Vagina (tissue), 1 donor: ENCODE results near the genes CYB561A3, LRRC10B, FADS1 and BEST1.

DNA sequence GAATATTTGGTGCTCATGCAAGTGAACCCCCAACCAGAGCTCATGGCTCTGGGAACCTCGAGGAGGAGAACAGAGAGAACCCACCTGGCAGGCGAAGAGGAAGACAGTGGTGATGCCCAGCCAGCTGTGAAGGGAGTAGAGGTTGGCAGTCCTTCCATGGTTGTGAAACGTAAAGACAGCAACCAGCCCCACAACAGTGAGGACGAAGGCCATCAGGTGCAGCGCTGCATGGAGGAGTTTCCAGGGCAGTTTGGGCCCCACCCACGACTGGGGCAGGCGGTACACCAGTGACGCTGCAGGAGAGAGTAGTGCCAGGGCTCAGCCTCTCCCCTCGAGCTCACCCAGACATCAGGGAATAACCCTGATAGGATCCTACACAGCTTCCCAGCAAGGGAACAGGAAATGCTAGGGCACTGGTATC lies 8.0 kb downstream of the CYB561A3 start:
- PRO-cap, result no peak
- RAMPAGE, long total RNA, result no peak

GRCh38 chr11:61361348-61362533 lies at the start of gene CYB561A3:
Gene CYB561A3, minus strand, starts transcription at chr11:61361882.
- PRO-cap, result bidirectional peak, plus-strand start at chr11:61362043, minus-strand start at chr11:61361882; bidirectional peak, plus-strand start at chr11:61362361, minus-strand start at chr11:61362280
- RAMPAGE, long total RNA, result start-site peak on the plus strand at chr11:61362381-61362389, 26 reads

GRCh38 chr11:61472823-61473278 lies 8.1 kb upstream of the PPP1R32 start:
- PRO-cap, result no peak
- RAMPAGE, long total RNA, result no peak

DNA sequence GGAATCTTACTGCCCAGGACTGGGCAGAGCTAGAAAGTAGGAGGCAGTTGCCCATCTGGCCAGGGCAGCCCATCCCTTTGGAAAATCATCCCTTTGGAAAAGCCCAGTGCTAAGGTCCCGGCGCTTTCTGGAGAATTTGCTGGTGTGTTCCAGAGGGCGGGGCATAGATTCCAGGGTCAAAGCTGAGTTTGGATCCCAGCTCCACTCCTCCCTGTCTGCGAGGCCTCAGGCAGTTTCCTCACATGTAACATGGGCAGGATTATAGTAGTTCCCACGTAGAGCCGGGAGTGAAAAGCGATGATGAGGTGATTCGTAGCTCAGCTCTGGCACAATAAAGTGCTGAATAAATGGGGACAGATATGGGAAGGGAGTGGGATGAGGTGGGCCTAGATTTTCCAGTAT lies 3.8 kb upstream of the PPP1R32 start:
- PRO-cap, result no peak
- RAMPAGE, long total RNA, result no peak

- PRO-cap, result bidirectional peak, plus-strand start at chr11:61508749, minus-strand start at chr11:61508589
- RAMPAGE, long total RNA, result no peak
These were observed at the start of gene LRRC10B for GRCh38 chr11:61508386-61508895. Gene LRRC10B, plus strand, starts transcription at chr11:61508749.

DNA sequence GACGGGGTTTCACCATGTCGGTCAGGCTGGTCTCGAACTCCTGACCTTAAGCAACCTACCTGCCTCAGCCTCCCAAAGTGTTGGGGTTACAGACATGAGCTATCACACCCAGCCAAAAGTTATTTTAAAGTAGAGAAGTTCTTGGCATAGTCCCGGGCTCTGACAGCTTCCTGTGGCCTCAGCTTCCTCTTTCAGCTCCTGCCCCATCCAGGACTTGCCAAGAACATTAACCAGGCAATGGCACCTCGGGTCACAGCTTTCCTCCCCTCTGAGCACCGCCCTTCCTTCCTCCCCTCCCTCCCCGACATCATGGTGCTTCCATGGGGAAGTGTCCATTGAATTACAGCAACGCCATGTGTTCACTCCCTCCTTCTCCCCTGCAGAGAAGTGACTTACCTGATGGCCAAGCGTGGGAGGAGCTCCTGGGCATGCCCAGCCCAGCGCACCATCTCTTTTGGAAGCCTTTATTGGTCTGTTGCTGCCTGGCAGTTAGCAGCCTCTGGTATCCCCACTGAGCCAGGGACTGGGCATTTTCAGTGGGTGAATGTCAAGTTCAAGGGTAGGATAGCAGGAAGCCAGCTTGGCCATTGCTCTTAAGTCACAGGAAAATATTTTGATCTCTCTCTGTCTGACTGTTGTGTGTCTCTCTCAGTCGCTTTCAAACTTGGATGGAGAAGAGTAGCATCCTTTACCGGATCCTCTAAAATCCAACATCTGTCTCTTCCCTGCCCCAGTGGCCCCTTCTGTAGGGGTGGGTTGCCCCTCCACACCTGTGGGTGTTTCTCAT lies 25.7 kb upstream of the DAGLA start:
- PRO-cap, result no peak
- RAMPAGE, long total RNA, result no peak

- PRO-cap, result no peak
- RAMPAGE, long total RNA, result no peak
These were observed 9.8 kb upstream of the MYRF start for GRCh38 chr11:61742625-61743035.

DNA sequence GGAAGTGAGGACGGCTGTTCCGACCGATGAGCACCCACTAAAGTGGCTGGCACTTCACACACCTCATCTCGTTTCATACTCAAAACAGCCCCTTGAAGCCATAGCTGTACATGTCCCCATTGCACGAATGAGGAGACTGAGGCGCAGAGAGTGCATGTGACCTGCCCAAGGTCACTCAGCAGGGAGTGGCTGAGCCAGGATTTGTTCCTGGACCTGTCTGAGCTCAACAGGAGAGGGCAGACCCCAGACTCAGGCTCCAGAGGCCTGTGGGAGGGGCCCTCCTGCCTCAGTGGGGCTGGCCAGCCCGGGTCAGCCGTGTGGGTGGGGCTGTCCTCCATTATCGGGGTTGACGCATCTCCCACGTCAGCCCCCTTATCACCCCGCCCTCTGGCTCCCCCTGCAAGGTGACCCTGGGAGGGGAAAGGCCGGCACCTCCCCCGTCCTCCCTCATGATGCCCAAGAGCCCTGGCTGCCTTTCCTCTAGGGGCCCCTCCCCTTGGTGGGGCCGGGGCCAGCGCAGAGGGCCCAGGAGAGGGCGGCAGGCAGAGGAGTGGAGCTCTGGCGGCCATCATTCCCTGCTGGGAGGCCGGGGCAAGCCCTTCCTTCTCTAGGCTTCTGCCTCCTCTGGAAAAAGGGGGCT lies 12.0 kb downstream of the MYRF start:
- PRO-cap, result no peak
- RAMPAGE, long total RNA, result no peak

DNA sequence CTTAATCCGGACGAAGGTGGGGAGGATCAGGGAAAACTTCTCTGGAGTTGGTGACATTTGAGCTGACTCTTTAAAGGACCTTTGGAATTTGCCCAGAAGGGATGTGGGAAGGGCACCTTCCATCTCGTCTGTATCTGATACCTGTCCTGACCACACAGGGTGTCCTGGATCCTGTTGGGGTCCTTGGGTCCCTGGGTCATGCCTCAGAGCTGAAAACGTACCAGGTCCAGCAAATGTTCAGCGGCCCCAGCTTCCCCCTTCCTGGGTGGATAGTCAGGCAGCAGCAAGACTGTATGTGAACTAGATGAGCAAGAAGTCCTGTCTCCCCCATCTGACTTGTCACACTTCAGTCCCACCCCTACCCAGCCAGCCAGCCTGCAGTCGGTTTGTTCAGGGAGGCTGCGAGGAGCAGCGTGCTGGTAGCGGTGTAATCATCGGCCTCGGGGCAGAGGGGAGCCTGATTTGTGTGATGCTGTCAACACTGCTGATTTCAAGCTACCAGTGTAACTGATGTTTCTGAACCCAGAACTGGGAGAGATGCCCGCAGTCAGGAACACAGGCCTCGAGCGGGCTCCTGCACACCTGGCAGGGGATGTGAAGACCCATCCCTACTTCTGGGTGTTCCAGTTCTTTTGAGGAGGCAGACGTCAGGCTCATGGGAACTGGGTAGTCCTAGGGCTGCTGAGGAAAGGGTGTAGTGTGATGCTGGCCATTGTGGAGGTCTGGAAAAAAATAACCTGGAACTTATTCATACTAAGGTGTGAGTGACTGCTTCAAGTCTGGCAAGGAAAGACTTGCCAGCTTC lies 9.5 kb downstream of the TMEM258 start:
- PRO-cap, result no peak
- RAMPAGE, long total RNA, result no peak

DNA sequence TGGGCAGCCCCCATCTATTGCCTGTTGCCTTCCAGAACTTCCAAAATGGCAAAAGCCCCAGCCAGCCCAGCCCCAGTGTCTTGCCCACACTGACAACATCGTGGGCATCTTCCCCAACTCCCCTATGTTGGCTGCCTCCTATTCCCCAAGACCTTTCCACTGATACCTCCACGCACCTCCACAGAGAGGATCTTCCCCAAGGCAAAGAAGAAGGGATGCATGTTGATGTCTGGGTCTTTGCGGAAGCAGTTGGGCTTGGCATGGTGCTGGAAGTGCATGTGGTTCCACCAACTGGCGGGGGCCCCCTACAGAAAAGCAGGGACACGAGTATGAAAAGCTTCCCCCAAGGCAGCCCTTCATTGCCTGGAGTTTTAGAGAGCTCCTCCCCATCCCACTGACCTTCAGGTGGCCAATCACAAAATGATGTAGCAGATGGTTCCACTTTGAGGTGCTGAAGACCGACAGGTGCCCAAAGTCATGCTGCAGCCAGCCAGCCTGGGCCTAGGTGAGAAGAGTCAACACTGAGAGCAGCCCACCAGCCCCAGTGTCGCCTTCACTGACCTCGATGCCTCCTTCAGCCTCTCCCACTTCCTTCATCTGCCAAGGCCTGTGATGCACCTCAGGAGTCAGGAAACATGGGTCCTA lies 6.1 kb downstream of the FADS1 start:
- PRO-cap, result no peak
- RAMPAGE, long total RNA, result no peak

GRCh38 chr11:61816640-61817683 lies at the start of gene FADS1:
Gene FADS1, minus strand, starts transcription at chr11:61817003.
- PRO-cap, result bidirectional peak, plus-strand start at chr11:61817121, minus-strand start at chr11:61816930; unidirectional peak, minus-strand start at chr11:61817373
- RAMPAGE, long total RNA, result no peak

DNA sequence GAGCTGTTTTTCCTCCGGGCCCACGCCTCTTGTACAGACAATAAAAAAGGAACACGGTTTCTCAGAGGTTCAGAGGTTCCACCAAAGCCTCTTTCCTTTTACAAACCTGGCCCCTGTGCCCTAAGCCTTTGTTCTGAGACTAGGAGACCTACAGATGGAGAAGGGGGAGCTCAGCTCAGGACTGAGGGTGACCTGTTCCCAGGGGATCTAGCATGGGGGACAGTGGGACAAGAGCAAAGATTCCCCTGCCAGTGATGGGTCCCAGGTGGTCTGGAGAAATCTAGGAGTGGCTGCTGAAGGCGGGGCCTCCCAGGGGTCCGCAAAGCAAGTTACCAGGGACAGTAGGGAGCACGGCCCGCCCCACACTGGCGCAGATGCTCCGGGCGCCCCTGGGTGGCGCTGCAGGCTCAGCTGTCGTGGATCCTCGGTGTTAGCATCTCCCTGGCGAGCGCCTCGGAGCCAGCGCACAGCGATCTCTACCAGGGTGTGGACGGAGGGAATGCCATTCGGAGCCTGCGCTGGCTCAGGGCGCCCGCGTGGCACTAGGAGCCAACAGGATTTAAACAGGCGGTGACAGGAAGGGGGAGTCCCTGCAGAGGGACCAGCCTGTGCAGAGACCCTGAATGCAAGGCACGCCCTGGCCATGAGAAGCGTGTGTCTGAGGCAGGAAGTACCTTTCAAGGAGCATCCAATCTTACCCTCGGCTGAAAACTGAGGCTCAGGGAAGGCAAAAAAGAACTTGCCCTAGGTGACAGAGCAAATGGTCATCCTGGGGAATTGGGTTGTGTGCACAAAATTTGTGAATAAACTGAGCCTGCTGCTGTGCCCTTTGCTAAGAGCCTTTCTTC lies 20.2 kb downstream of the FADS3 start:
- PRO-cap, result no peak
- RAMPAGE, long total RNA, result no peak

DNA sequence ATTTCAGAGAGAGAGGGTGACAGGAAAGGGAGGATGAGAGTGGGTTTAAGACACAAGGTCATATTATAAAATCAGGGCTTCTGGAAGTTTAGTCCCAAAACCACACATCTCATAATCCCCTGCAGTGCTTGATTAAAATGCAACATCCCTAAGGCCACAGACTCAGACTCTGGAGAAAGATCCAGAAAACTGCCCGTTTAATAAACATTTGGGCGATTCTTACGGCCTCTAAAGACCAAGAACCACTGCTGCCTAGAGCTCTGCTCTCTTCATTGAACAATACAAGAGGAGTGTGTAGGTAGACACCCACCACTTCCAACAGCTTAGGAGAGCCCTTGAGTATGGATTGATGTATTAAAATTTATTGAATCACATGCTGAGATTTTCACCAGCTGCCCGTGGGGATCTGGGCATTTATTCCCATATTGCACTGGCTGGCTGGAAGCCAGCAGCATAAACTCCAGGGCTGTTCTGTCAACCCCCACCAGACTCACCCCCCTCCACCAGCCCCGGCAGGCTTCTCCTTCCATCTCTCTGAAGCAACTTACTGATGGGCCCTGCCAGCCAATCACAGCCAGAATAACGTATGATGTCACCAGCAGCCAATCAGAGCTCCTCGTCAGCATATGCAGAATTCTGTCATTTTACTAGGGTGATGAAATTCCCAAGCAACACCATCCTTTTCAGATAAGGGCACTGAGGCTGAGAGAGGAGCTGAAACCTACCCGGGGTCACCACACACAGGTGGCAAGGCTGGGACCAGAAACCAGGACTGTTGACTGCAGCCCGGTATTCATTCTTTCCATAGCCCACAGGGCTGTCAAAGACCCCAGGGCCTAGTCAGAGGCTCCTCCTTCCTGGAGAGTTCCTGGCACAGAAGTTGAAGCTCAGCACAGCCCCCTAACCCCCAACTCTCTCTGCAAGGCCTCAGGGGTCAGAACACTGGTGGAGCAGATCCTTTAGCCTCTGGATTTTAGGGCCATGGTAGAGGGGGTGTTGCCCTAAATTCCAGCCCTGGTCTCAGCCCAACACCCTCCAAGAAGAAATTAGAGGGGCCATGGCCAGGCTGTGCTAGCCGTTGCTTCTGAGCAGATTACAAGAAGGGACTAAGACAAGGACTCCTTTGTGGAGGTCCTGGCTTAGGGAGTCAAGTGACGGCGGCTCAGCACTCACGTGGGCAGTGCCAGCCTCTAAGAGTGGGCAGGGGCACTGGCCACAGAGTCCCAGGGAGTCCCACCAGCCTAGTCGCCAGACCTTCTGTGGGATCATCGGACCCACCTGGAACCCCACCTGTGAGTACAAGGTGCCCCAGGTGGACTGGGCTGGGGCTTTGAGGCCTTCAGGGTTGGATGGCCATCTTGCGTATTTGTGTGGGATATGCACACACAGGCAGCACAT lies at the start of gene BEST1:
BEST1 (plus strand) TSS at position 1,216 of the 1,398 bp plus-strand sequence.
- PRO-cap, result bidirectional peak, plus-strand start at position 686 of the sequence, minus-strand start at position 541 of the sequence; bidirectional peak, plus-strand start at position 1,218 of the sequence, minus-strand start at position 1,107 of the sequence
- RAMPAGE, long total RNA, result no peak

DNA sequence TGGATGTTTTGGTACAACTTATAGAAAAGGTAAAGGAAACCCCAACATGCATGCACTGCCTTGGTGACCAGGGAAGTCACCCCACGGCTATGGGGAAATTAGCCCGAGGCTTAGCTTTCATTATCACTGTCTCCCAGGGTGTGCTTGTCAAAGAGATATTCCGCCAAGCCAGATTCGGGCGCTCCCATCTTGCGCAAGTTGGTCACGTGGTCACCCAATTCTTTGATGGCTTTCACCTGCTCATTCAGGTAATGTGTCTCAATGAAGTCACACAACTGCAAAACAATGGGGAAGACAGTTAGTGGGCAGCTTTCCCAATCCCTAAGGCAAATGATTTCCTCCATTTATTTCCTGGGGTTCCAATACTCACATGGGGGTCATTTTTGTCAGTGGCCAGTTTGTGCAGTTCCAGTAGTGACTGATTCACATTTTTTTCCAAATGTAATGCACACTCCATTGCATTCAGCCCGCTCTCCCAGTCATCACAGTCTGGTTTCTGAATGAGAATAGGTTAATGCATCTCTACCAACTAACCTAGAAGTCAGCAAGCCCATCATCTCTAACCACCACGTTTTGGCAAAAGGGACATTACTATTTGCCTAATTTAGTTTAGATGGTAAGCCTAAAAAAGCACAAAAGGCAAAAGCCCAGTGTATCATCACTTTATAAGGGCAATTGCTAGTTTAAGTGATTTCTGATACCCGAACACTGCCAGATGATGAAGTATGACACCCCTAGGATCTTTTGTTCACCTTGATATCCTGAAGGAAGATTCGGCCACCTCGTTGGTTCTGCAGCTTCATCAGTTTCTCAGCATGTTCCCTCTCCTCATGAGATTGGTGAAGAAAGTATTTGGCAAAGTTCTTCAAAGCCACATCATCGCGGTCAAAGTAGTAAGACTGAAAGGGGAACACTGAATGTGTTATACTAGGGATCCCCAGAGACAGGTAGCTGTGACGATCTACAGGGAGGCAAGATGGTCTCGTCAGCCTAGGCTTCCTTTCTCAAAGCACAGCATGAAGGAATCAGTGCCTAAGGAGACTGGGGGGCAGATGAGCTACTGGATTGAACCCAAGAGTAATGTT lies 2.5 kb downstream of the FTH1 start:
- PRO-cap, result unidirectional peak, plus-strand start at position 925 of the sequence
- RAMPAGE, long total RNA, result start-site peak on the minus strand centred at position 894 of the sequence, 282 bp wide, 2,452 reads

DNA sequence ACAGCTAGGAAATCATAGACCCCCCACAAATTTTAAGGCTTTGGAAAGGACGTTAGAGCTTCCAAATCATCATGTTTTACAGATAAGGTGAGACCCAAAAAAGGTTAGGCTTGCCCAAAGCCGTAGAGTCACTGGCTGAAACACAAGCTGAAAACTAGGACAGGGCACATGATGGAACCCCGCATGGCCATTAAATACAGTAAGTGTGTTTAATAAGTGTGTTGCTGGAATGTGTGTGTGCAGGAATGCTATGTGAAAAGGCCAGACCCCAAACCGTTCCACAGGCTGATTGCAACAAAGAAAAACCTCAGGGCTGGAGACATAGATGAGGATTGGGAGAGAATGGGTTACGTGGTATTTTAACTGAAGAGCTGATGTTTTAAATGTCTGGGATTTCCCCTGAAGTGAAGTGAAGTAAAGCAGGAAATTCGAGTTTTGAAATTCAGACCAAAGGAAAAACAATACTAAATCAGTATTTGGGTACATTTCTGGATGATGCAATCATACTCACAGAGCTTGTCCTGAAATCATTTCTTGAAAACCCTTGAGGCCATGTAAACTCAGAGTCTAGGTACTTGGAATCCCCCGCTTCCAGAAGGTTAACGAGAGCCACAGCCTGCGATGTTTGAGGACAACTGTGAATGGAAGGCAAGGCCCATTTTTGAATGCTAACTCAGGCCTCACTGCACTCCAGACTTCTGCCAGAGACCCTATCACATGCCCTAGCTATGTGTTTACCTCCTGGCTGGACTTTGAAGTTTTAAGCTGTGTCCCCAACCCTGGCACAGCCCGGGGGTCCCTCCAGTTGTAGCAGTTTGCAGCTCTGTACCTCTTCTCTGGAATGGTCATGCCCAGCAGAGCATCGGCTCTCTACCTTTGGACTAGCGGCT lies 5.2 kb upstream of the FTH1 start:
- PRO-cap, result bidirectional peak, plus-strand start at position 563 of the sequence, minus-strand start at position 416 of the sequence
- RAMPAGE, long total RNA, result no peak

GRCh38 chr11:61977260-61977726 lies 9.9 kb upstream of the FTH1 start:
- PRO-cap, result no peak
- RAMPAGE, long total RNA, result no peak

- PRO-cap, result no peak
- RAMPAGE, long total RNA, result no peak
These were observed 66.2 kb upstream of the FTH1 start for GRCh38 chr11:62033625-62034081.

GRCh38 chr11:62501920-62502886 lies 44.4 kb downstream of the AHNAK start:
- PRO-cap, result no peak
- RAMPAGE, long total RNA, result no peak

DNA sequence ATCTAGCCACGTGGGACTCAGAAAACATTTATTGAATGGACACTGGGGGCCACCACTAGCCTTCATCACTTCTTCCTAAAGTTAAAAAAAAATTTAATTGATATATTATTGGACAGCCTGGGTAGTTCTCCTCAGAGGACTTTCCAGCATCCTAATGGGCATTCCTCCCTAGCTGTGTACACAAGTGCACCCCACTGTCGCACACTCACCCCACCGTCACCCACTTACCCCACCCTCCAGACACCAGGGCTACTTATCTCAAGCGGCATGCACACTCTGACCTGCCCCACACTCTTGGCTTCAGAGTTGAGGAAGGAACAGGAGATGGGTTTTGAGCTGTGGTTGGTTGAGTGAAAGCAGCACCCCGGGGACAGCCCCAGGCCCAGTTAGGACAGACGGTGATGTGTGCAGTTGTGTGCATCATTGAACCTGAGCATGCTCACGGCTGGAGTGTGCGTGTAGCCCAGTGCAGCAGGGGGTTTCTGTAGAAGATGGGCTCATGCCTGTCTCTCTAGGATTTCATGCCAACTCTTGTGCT lies 32.5 kb downstream of the AHNAK start:
- PRO-cap, result no peak
- RAMPAGE, long total RNA, result no peak

DNA sequence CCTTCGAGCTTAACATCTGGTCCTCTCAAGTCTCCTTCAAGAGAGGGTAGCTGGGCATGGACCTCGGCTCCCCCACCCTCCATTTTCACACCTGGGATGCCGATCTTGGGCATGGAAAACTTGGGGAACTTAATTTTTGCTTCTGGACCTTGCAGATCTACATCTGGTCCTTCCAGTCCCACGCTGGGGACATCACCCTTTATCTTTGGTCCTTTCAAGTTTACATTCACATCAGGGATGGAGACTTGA lies 28.1 kb downstream of the AHNAK start:
- PRO-cap, result no peak
- RAMPAGE, long total RNA, result no peak